OCI-LY7 (cell line): ENCODE results near the gene PTPRN2.

GRCh38 chr7:157010961-157011591, 613 bp upstream of the MNX1 start:
- PRO-cap, result no peak
- RAMPAGE, long total RNA, result no peak

GRCh38 chr7:157267388-157268435, 69.1 kb upstream of the DNAJB6 start:
- PRO-cap, result no peak
- RAMPAGE, long total RNA, result no peak

GRCh38 chr7:157269767-157270584, 66.8 kb upstream of the DNAJB6 start:
- PRO-cap, result no peak
- RAMPAGE, long total RNA, result no peak

DNA sequence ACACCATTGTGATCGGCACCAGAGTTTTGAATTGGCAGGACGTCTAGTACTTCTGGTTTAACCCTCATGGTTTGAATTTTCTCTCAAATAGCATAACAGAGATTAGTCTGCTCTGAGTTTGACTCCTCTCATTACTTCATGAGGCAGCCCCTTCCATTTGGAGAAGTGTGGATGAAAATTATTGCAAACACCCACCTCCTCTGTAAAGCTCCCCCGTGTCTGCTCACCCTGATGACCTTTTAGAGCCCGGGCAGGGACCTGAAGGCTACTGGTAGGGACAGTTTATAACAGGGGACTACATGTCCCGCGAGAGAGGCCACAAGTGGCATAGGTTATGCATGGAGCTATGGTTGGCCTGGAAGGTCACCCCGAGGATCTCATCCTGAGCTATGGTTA, 17.2 kb upstream of the DNAJB6 start:
- PRO-cap, result no peak
- RAMPAGE, long total RNA, result no peak

- PRO-cap, result unidirectional peak, plus-strand start at chr7:157334497
- RAMPAGE, long total RNA, result no peak
These were observed 2.5 kb upstream of the DNAJB6 start for GRCh38 chr7:157334307-157334696.

DNA sequence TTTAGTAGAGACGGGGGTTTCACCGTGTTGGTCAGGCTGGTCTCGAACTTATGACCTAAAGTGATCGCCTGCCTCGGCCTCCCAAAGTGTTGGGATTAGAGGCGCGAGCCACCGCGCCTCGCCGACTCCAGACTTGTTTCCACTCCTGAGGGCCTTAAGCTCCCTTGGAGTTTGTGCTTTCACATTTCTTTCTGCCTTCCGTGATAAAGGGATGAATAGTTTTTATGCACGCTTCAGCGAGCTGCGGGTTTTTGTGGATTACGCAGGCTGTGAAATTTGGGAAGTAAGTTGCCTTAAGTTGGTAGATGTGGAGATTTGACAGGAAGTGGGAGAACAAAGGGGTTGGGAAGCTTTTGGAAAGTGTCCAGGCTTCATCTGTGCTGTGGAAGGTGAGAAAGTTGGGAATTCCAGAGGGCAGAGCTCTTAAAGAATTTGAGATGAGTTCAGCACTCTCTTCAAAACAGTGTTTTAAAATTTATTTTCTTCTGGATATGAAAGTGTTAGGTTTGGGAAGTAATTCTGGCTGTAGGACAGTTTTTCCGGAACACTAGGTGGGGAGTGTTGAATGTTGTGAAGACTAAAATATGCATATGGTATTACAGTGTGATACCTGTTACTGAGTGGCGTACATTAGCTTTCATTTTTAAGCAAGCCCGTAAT, 1.8 kb downstream of the DNAJB6 start:
- PRO-cap, result no peak
- RAMPAGE, long total RNA, result no peak

DNA sequence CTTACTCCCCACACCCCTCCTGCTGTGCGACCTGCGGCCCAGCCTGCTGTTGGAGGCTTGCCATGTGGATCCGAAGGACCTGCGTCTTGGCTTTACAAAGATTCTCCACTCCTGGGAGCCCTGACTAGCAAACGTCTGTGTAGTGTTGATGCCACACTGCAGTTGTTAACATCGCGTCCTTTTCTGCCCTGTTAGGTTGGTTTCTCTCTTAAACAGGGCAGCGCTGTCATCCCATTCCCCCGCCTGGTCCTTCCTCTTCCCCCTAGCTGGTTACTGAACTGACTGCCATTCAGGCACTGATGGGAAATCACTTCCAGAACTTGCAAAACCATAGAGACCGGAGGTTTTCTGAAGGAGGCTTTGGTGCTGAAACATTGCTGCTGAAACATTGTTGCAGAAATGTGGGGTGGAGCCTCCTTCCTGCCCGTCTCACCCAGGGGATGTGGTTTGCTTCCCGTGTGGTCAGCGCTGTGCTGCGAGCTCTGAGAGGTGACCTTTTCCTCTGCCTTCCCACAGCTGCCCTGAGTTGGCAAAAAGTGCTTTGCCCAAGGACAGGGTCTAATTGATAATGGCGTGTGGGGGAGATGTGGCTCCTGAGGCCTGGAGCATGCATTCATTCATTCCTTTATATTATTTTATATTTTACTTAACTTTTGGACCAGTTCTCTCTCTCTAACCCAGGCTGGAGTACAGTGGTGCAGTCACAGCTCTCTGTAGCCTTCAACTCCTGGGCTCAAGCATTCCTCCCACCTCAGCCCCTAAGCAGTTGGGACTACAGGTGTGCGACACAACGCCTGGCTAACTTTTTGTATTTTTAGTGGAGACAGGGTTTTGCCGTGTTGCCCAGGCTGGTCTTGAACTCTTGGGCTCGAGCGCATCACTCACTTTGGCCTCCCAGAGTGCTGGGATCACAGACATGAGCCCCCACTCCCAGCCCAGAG, 53.7 kb downstream of the DNAJB6 start:
- PRO-cap, result no peak
- RAMPAGE, long total RNA, result no peak

- PRO-cap, result no peak
- RAMPAGE, long total RNA, result no peak
These were observed 253.0 kb downstream of the DNAJB6 start for GRCh38 chr7:157589672-157590302.

DNA sequence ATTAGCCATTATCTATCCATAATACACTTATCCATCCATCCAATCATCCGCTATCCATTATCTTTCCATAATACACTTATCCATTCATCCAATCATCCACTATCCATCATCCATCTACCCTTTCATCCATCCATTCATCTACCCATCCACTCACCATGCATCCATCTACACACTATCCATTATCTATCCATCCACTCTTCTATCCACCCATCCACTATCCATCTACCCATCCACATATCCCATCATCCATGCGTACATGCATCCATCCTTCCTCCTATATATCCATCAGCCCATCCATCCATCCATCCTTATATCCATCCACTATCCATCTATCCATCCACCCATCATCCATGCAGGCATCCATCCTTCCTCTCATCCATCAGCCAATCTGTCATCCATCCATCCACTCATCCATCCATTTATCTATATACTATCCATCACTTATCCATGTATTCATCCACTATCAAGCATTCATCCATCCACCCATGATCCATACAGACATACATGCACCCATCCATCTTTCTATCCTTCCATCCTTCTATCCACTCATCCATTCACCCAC, 485.8 kb downstream of the DNAJB6 start:
- PRO-cap, result no peak
- RAMPAGE, long total RNA, result no peak

DNA sequence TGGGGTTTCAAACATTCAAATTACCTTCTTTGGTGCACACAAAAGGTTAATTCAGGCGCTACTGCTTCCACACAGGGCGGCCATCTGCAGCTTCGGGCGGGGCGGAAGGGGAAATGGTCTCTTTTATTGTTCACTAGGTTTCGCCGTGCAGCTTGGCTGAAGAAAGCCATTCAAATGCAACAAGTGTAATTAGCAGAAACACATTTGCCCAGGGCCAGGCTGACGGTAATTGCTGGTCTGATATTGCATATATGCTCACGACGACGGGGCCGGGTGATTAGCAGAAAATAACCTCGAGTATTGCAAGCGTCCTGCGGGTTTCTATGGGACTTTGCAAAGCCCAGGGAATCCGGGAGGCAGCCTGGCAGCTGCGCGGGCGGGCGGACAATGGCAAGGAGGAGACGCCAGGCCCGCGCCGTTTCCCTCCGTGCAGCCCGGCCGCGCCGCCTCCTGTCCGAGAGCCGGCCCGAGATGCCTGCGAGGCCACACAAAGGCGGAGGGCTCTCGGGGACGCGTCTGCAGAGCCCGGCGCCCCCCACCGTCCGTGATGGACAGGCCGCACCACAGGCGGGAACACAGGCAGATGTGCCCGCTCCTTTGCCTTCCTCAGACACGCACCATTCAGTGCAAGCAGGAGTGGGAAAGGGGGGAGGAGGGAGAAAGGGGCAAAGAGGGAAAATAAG, 269.9 kb downstream of the PTPRN2 start:
- PRO-cap, result no peak
- RAMPAGE, long total RNA, result no peak

DNA sequence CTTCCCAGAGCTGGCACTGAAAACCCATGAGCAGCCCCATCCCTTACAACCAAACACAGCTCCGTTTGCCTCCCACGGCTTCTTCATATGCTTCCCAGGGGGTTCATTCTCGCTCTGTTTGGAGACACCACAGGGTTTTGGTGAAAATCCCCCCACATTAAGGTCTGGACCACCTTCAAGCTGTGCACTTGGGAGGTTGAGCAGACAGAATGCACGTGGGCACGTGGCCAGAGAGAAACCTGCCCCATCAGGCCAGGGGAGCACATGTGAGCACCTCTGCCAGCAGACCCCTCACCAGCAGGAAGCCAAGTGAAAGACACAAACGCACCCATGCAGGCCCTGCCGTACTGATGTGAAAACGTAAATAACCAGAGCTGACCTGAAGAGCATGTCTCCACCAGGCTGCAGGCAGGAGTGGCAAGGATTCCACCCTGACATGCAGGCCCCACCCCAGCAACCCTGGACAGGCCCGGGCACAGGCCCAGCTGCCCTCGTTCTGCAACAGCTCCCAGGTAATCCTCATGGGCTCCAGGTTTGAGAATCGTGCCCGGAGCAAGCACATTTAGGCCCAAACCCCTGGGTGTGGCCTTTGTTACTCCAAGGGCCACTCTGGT, 184.6 kb downstream of the PTPRN2 start:
- PRO-cap, result no peak
- RAMPAGE, long total RNA, result no peak

DNA sequence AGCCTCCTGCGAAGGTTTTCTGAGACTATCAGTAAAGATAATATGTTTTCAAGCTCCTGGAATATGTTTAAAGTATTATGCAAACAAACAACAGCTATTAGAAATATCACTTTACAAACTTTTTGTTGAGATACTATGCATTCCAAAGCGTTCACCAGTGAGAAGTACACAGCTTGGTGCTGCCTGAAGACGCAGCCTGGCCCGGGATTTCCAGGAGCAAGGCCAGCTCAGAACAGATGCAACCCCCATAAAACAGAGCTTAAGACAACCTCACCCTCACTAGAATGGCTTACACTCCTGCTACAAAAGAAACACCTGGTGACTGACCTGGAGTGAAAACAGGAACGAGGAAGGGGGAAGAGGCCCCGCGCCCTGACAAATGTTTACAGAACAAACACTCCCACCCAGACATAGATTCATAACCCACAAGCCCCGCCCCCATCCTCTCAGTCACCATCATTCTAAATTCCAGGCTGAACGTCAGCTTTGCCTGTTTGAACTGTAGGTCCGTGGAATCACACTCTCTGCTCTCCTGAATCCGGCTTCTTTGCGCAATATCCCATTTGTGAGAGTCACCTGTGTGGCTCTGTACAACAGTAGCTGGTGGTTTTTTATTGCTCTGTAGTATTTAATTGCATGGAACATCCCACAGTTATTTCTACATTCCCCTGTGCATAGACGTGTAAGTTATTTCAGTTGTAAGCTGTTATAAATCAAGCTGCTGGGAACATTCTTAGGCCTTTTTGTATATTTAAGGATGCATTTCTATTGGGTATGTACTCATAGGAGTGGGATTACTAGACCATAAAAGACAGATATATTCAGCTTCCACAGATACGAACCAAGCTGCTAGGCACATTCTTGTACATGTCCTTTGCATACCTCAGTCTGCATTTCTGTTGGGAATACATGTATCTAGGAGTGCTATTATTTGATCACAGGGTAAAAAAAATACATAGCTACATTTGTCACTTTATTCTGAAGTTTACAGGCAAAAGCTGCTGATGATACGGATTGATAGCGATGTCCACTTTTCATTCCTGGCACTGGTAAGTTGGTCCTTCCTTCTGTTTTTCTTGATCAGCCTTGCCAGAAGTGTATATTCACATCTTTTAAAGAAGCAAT, 154.7 kb downstream of the PTPRN2 start:
- PRO-cap, result no peak
- RAMPAGE, long total RNA, result no peak

DNA sequence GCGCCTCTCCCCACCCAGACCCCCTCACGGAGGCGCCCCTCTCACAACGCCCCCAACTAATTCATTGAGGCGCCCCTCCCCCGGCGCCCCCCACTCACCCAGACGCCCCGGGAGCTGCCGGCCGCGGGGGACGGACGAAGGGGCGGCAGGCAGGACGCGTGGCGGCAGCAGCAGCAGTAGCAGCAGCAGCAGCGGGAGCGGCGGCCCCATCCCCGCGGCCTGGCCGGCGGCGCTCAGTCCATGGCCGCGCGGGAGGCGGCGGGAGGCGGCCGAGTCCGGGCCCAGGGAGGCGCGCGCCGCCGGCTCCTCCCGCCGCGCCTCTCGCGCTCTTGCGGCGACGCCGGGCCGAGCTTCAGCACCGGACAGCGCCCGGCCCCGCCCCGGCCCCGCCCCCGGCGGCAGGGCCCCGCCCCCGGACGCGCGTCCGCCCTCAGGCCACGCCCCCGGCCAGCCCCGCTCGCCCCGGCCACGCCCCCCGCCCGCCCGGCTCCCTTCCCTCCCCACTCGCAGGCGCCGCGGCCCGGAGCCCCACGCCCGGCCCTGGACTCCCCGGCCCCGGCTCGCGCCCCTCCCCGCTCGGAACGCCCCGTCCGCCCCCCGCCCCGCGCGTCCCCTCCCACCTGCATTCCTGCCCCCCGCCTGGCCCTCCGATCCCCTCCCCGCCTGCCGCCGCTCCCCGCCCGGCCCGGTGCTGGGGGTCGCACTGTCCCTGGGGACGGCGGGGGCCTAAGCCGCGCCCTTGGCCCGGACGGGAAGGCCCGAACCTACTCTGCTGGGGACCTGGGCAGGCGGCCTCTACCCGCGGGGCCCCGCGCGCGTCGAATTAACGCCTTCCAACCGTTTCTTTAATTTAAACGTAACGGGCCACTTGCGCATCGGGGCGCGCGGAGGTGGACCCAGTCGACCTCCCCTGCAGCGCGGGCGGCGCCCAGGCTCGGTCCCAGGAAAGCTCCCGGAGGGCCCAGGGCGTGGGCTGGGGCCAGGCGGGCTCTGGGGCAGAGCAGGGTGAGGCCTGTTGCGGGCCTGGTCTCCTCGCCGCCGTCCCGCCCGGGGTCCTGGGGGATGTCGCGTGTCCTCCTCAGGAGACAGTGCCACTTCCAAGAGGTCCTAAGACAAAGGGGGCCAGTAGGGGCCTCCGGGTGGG, at the start of gene PTPRN2:
PTPRN2 (minus strand) TSS at position 364 of the 1,144 bp plus-strand sequence.
- PRO-cap, result no peak
- RAMPAGE, long total RNA, result no peak

DNA sequence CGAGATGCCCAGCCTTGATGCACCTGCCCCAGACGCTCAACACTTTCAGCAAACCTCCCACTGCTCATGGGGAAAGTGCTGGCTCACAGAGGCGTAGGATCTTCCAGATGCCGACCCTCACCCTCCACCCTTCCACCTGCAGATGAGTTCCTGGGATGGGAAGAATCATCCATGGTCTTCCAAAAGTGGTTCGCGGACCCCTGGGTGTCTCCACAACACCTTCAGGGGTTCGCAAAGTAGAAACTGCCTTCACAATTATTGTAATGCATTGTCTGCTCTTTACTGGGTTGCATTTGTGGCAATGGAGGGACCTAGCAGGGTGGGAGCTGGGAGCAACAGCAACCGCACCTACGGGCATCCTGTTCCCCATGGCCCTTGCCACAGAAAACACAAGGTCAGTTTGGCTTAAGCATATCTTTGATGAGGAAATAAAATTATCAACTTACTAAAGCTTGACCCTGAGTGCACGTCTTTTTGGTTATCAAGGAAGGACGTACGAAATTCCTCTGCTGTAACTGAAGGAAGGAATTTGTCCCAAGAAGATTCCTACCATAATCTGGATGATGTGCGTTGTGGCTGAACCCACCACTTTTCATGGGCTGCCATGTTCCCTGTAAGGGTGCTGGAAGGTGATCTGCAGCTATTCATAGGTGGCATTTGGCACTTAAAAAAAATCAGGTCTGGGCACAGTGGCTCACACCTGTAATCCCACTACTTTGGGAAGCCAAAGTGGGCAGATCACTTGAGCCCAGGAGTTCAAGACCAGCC, 19.9 kb upstream of the PTPRN2 start:
- PRO-cap, result no peak
- RAMPAGE, long total RNA, result no peak

GRCh38 chr7:158740499-158741001, 35.9 kb upstream of the NCAPG2 start:
- PRO-cap, result no peak
- RAMPAGE, long total RNA, result no peak

DNA sequence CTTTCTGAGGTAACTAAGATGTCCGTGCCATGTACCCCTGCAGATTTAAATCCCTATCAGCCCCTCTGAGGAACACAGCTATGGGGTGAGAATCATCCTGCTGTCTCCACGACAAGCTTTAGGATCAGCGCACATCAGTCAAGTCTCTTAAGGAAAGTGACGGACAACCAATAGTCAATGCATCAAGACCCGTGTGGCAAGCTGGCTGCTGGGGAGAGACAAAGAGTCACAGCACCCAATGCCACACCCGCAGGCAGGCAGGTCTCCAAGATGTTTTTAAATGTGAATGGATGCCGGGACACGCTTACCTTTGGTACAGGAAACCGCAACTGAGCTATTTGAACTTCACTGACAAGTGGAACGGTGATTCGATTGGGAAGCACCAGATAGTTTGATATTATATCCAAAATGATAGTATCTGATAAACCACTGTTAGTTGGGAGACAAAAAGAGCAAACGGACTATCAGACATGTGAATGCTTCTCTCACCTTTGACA, 61.9 kb downstream of the ESYT2 start:
- PRO-cap, result no peak
- RAMPAGE, long total RNA, result no peak

DNA sequence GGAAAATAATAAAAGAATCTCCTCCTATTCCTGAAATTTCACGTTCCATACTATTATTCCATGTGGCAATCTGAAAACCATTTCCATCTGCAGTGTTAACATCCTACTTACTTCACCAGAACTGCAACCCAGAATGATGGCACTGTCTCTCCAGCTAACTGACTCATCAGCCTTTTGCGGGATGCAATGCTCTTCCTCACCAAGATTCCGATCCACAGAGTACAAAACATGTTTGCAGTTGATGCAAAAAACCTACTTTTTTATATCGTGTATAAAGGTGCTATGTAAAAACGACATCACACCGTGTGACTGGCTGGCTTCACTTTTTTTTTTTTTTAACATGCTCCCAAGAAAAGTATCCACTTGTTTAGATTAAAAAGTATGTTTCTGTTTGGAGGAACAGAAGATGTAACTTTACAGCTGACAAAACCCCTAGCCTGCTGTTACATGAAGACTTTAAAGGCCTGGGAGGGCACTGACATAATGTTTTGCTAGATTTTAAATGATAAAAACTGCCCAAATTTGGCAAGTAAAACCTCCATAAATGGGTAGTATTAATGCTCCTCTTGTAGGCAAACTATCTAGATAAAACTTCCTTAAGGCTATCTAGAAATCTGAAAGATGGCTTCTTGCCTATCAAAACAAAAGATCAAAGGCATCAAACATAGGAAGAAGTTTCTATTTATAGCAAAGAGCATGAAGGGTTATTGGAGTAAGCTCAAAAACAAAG, 50.6 kb downstream of the ESYT2 start:
- PRO-cap, result no peak
- RAMPAGE, long total RNA, result no peak

GRCh38 chr7:158783469-158783953, 45.8 kb downstream of the ESYT2 start:
- PRO-cap, result no peak
- RAMPAGE, long total RNA, result no peak

GRCh38 chr7:158785769-158786339, 43.5 kb downstream of the ESYT2 start:
- PRO-cap, result no peak
- RAMPAGE, long total RNA, result no peak

GRCh38 chr7:158804740-158805501, 24.4 kb downstream of the ESYT2 start:
- PRO-cap, result no peak
- RAMPAGE, long total RNA, result no peak